SK-N-MC (cell line): ENCODE data around the gene PEX26.

DNA sequence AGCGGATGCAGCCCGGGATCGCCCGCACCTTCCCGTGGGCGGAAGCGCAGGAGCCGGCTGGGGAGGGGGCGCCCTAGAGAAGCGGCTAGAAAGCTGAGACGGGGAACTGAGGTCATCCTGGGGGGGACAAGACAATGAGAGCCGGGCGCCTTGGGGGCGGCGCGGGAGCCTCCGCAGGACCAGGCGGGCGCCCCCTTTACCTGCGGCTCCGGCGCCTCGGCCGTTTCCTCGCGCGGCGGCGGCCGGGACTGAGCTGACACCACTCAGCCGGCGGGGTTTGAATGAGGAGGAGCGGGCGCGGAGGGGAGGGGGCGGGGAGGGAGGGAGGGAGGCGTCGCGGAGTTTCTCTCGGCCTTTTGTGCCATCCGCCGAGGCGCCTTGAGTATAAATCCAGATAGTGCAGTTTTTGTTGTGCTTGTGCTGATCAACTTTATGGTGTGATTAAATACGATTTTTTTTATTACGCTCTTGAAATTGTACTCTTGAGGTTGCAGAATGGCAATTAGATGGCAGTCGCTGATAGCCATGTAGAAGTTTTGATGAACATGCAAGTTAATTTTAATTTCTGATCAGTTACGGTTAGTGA lies 17.4 kb upstream of the CCT8L2 start:
- RRBS, result 69% methylated on average over 5 of the region's 47 CpGs

- RRBS, result no CpG with 5 or more reads among the region's 5 CpGs
Measured at GRCh38 chr22:16869706-16870087, 44.5 kb upstream of the XKR3 start.

DNA sequence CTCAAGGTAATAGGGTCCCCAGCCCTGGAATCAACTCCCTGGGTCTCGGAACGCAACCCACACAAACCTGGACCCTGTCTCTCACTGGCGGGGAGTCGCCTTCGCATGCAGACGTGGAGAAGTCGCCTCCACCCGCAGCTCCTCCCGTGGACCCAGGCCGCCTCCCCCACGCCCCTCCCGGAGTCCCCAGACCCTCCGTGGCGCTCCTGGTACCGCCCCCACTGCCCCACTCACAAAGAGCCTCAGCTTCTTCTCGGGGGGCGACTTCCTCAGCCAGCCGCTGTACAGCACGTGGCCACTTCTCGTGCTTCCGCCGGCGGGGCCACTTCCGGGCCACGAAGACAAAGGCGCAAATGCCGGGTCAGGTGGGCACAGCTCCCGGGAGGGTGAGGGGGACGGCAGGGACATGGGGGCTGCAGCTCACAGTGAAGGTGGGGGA lies 296 bp downstream of the GAB4 start:
- RRBS, result no CpG with 5 or more reads among the region's 29 CpGs

DNA sequence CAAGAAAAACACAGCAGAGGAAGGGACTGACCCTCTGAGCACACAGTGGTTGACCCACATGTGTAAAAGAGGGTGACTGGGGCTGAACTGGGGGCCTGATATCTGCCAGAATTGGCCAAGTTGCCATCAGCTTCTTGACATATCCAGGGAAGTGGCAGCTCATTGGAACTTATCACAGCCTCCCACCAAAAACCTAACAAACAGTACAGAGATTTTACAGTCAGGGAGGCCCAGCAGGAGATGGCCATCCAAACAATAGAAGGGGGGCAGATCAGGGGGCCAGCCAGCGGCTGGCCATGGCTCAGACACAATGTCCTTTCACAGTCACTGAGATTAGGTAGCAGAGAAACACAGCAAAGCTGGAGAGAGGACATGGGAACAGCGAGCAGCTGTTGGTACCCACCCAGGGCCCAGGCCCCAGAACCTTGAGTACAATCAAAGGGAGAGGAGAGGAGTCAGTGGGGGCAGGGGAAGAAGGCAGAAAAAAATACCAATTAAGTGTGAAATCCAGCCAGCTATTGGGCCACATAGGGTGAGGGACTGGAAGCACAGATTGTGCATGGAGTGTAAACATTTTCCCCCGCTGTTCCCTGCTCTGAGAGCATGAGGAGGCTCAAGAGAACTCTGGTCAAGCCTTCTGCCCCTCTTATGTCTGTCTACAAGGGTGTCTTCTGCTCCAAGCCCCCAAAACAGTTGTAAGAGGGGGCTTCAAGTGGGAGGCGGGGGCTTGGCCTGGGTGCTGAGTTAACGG lies 4.2 kb downstream of the TMEM121B start:
- RRBS, result no CpG with 5 or more reads among the region's 5 CpGs

GRCh38 chr22:17117843-17118338 lies 3.3 kb downstream of the TMEM121B start:
- RRBS, result no CpG with 5 or more reads among the region's 4 CpGs

GRCh38 chr22:17236839-17237469 lies 17.7 kb upstream of the ADA2 start:
- RRBS, result no CpG with 5 or more reads among the region's 6 CpGs

- RRBS, result no CpG with 5 or more reads among the region's 6 CpGs
Measured at GRCh38 chr22:17265573-17266041, 46.4 kb upstream of the ADA2 start.

DNA sequence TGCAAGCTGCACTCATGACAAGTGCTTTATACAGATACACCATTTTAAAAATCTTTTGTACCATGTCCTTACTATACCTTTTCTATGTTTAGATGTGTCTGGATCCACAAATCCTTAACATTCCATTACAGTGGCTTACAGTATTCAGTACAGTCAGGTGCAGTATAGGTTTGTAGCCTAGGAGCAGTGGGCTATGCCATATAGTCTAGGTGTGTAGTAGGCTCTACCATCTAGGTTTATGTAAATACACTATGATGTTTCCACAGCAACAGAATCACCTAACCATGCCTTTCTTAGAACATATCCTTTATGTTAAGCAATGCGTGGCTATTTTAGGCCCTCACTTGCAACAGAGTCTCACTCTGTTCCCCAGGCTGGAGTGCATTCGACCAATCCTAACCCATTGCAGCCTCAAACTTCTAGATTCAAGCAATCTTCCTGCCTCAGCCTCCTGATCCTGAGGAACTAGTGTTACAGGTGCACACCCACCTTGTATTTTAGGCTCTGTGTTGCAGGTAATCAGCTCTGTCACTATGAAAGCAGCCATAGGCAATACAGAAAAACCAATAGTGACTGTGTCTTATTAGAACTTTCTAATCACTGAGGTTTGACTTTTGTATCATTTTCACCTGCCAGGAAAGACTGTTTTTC lies 79.3 kb upstream of the SLC25A18 start:
- RRBS, result no CpG with 5 or more reads among the region's 2 CpGs

DNA sequence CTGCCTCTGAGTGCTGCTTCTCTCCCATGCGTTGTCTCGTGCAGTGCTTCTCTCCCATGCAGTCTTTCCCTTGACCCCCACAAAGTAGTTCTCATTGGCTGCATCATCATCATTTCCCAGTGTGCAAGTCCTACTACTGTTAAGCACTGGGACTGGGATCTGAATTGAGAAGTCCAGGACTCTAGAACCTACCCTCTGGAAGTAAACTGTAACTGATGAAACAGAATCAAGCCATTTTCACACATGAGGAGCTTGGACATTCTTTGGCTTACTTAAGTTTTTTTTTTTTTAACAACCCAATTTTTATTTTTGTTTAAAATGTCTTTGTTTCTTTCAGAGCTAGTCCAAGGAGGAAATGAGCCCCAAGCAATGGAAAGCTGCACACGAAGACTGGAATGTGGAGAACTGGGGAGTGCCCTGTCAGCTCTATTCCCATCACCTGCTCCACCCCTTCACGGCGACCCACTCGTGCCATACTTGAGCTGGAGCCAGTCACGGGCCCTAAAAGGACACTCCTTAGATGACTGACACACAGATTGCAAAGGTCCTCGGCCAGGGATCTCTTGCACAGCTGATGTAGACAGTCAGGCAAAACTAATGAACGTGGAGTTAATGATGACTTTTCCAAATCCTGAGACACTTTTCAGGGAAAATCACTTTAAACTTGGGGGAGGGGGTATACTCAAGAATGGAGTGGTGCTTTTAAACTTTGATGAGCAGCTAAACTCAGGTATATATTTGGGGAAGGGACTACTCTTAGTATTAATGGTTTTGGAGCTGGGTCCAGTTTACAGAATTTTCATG lies 10.6 kb upstream of the SLC25A18 start:
- RRBS, result no CpG with 5 or more reads among the region's 9 CpGs

GRCh38 chr22:17637875-17638136 lies 751 bp upstream of the BCL2L13 start:
- RRBS, result no CpG with 5 or more reads among the region's 4 CpGs

- RRBS, result no CpG with 5 or more reads among the region's 9 CpGs
Measured at GRCh38 chr22:17701953-17702676, 63.6 kb downstream of the BCL2L13 start.

DNA sequence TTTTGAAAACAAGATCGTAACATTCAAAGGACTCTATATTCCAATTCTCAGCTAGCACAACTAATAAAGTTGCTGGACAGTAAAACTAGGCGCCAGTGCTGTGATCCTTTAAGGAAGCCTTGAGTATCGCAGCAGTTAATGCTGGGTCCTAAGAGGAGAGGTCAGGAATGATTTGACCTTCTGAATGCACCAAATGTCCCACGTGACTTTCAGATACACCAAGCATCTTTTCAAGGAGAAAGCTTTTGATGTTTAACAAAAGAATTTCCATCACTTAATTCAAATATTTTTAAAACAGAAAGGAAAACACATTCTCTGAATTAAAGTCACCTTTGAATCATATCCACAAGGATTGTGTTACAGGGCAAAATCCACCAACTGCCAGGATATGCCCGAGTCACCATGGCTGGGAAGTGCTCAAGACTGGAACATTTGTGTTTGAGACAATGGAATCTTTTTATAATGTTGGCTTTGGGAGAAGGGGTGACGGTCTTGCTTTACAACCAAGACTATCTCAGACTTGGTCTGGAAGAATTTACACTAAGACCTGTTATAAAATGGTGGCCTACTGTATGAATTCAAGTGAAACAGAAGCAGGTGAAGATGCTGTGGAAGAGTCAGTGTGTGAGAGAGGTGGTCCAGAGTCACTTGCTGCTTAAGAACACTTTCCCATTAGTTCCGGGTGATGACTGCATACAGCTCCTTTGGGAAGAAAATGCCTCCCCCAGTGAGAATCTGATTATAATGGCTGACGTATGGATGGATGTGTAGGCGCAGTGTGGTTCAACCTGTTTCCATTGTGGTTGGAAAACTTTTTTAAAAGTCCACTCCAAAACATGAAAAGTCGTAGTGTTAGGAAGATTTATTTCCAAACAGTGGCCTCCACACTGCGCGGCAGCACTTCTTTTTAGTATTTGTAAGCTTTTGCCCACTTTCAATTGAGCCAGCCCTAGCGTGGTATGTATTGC lies 40.7 kb downstream of the BID start:
- RRBS, result no CpG with 5 or more reads among the region's 13 CpGs

- RRBS, result no CpG with 5 or more reads among the region's 20 CpGs
Measured at GRCh38 chr22:17769283-17770351, 4.7 kb downstream of the BID start.

DNA sequence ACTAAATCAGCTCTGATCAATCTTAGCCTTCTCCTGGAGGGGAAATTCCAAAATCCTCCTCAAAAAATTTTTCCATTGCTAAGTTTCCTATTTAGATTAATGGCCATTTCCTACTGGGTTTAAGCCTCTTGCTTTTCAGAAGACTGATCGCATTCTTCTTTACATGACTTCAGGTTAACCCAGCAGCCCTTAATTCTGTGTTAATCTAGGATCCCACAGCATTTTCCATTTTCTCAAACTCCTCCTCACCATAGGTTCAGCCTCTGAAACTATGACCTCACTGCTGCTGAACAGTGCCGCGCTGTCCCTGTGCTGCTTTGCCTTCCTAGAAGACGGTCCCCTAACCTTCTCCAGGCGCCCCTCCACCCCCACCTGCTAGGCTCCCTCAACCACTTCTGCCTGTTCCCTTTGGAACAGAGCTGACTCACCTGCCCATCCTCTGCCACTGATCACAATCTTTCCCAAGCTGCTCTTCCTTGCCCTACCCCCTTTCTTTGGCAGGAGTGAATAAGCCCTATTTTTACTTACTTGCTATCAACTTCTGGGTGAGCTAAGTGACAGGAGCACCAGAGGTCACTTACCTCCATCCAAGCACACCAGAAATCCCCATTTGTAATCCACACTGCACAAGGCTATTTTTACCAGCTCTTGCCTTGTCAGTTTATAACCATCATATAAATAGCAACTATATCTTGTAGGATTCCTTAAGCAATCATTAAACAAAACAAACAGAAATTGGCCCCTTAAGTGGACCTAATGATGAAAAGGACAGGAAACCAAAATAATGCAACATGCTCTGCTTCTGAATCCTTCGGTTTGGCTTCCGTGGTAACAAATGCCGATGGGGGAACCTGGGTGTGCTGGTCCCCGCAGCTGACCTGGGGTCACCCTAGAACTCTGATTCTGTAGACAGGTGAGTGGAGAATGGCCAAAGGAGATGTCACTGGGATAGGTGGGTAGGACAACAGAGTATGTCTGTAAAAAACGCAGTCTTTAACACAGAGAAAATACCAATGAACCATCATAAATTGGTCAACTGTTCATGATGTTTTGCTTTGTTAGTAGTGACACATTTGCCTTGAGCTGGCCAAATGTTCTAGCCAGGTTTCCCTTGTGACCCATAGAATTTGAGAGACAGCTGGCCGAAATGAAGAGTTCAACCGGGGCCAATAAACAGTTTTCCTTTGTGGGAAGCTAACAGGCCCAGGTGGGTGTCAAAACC lies 116.1 kb upstream of the BID start:
- RRBS, result no CpG with 5 or more reads among the region's 12 CpGs

DNA sequence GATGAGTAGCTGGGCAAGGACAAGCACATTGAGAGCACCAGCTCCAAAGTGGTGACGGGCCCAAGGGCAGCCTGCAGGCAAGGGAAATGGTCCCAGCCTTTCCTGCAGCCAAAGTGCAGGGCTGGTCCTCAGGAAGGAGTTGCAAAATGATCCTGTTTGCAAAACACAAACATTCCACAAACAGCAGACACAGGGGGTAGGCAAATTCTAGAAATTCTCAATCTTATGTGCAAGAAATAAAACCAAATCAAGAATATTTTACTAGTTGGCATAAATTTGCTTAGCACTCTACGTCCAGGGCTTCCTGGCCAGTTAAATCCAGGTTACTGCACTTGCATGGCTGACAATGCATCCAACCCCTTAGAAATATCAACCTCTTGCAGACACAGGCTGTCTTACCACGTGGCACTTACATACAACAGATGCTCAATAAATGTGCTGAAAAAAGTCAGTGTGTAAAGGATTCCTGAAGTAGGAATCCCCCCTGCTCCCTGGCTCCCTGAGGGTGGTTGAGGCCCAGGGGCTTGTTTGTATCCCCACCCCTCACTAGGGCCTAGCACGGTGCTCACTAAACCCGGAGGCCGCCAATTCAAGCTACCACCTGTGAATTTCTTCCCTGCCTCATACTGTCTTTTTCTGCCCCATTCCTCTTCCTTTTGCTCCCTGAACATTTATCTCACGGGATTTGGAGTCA lies 32.1 kb downstream of the MICAL3 start:
- RRBS, result no CpG with 5 or more reads among the region's 7 CpGs

DNA sequence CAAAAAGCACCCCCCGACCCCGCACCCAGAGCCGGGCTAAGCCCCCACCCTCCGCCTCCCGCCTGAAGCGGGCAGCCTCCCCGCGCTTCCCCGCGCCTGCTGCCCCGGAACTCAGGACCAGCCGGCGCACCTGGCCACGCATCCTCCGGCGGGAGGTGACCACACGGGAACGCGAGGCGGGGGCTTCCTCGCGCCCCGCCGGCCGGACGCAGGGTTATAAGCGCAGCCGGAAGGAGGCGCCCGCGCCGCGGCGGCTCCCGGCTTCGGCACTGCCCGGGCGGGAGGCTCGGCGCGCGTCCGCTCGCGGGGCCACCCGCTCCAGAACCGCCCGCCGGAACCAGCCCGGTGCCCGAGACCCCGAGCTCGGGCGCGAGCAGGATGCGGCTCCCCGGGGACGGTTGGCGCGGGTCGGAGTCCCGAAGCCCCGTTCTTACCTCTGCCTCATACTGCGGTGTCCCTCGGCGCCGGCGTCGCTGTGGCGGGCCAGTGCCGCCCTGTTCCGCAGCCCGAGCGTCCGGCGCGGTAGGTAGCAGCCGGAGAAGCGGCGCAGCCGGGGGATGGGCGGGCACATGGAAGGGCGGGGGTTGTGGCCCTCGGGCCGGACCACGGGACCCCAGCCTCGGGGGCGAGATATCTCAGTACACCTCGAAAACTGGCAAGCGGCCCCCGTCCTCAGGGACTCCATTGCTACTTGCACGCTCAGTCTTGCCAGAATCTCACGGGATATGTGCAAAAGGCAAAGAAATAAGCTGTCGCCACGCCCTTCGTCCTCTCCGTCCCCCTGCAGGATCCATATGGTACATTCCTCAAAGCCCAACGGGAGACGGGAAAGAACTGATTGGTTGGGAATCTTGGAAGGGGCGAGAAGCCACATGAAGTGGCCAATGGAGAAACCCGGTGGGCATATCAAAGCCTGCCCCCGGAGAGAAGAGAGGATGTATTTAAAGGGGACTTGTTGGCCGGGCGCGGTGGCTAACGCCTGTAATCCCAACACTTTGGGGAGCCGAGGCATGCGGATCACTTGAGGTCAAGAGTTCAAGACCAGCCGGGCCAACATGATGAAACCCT lies 23.1 kb downstream of the MICAL3 start:
- RRBS, result 1% methylated on average over 61 of the region's 109 CpGs

DNA sequence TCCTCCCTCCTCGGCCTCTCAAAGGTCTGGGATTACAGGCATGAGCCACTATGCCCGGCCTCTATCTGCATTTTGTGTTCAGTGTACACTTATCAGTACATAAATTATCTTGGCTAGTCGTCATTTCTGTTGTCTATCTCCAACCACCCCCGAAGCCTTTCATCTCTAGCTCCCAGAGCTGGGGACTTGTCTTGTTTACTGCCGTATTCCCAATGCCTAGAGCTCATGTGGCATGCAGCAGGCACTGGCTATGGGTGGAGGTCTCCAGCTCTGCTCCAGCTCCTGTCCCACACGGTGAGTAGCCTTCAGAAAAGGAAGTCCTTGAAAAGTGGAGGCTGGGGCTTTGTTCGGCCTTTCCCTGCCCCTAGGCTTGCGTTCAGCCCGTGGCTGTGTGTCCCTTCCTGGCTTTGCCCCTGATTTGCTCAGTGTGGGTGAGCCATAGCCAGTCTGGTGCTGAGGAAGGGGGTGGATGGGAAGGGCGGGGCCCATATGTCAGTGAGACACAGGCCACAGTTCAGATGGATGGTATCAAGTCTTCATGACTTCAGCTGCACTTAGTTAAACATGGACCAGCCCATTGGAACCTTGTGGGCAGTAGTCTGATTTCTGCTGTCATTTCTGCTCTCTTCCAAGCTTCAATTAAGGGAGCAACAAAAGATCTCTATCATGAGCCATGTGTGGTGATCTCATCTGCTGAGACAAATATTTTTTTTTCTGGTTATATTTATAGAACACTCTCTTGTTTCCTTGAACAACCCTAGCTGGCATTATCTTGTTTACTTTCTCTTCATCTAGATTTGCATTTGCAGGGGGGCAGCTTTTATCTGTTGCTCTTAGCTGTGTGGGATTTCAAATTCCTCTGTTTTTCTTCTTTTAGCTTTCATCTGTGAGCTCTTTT lies 21.7 kb upstream of the PEX26 start:
- RRBS, result no CpG with 5 or more reads among the region's 10 CpGs

- RRBS, result no CpG with 5 or more reads among the region's 4 CpGs
Measured at GRCh38 chr22:18068918-18069610, 8.7 kb upstream of the PEX26 start.

- RRBS, result no CpG with 5 or more reads among the region's 13 CpGs
Measured at GRCh38 chr22:18075942-18076829, 1.6 kb upstream of the PEX26 start.

DNA sequence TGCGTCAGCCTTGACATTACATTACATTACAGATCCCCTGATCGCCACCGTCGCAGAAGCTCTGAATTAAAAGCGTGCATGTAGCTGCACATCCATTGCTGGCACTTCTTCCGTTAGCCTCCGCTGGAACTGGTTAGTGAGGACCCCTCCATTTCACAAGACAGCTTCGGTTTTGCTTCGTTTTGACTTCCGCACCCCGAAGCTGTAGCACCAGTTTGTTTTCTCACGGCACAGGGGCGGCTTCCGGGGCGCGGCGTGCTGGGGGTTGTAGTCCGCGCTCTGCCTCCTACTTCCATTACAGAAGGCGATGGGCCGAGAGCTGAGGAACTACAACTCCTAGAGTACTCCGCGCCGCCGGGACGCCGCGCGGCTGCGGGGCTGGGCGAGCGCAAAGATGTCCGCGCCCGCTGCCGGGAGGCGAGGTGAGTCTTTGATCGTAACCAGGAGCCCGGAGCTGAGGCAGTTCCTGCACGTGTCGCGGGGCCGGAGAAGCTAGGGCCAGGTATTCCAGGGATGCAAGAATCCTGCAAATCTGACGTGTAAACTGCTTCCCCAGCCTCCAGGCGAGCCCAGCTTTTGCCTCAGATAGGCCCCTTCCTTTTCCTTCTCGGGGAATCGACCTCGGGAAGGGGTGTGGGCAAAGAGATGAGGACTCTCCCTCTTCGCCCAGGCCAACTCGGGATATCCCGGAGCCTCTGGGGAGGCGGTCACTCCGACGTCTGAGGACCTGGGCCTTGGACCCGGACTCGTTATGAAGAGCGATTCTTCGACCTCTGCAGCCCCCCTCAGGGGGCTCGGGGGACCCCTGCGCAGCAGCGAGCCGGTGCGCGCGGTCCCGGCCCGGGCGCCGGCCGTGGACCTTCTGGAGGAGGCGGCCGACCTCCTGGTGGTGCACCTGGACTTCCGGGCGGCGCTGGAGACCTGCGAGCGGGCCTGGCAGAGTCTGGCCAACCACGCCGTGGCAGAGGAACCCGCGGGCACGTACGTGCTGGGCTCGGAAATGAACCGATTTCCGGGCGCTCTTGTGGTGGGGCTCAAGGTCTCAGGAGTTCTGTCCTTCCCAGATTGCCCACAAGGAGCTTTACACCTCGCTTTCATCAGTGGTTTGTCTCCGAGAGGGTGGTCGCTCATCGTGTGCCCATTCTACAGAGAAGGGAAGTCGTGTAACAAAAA lies at the start of gene PEX26:
PEX26 (plus strand) TSS at position 365 of the 1,173 bp plus-strand sequence.
- RRBS, result 1% methylated on average over 42 of the region's 92 CpGs